ENCODE results near the genes L2HGDH and ABHD12B.

DNA sequence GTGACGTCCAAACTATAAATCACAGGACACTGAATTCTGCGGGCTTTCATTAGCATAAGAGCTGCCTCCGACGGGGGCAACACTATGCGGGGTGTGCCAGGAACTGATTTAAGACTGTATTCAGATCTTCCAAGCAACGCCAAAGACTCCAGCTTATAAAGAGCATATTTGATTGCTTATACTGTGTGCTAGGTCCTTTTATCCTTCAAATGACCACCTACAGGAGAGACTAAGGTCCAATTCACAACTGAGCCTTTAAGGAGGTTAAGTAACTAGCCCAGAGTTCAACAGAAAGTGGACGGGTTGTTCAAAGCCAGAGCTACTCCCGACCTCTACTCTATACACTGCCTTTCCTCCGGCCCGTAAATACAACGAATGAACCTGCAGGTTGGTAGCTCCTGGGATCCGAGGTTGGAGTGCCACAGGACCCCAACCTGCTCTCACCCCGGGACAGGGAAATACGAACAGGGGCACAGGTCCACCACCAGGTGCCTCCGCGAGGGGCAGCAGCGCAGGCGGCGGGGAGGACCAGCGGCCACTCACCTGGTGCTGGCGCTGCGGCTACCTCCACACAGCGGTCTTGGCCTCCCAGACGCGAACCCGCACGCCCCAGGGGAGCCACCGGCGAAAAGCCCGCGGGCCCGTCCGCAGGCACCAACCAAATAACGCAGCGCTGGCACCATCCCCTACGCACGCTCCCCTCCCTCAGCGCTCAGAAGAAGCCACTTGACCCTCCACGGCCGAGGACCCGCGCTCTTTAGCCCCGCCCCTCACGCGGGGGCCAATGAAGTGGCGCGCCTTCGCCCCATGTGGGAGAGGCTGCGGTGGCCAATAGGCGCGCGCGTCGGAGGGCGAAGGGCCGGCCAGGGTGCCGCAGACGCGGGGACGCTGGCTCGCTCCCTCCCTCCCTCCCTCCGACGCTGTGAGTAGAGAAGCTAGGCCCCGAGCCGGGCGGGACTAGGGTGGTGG lies at the start of gene L2HGDH:
TSS of gene L2HGDH (minus strand) at position 762 of the 969 bp plus-strand sequence.
- PRO-cap, 2 experiments = peak in 2 of 2 experiments; most common plus-strand start position 854 of the sequence (in 1); most common minus-strand start position 759 of the sequence (in 2)

GRCh38 chr14:50313017-50313469 lies 919 bp downstream of the DMAC2L start:
- PRO-cap, 2 experiments = no peak in any of the 2 experiments

DNA sequence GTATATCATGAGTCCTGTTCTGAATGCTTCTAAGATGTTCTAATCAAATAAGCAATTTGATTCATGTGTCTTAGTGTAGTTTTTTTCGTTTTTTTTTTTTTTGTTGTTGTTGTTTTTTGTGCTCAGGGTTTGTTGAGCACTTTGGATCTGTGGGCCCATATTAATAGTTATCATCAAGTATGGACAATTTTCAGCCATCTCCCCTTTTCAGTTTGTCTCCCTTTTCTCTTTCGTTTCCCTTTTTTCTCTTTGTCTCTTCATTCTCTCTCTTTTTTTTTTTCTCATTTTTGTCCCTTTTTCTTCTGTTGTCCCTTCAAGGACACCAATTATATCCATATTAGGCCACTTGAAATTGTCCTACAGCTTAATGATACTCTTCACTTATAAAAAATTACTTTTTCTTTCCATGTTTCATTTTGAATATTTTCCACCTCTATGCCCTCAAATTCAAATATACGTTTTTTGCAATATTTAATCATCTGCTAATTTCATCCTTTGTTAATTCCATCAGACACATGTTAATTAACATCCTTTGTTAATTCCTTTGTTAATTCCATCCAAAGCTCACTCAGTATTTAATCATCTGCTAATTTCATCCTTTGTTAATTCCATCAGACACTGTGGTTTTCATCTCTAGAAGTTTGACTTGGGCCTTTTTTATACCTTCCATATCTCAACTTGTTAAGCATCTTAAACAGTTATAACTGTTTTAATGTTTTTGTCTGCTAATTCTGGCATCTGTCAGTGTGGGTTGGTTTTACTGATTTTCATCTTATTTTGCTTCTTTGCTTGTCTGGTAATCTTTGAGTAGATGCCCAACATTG lies 53.2 kb downstream of the MAP4K5 start:
- PRO-cap, 2 experiments = no peak in any of the 2 experiments

- PRO-cap, 2 experiments = no peak in any of the 2 experiments
These were observed 23.3 kb downstream of the SAV1 start for GRCh38 chr14:50644684-50645263.

- PRO-cap, 2 experiments = peak in 1 of 2 experiments; most common plus-strand start chr14:50667872 (in 1); most common minus-strand start chr14:50667876 (in 1)
These were observed 459 bp downstream of the SAV1 start for GRCh38 chr14:50667804-50667890.

DNA sequence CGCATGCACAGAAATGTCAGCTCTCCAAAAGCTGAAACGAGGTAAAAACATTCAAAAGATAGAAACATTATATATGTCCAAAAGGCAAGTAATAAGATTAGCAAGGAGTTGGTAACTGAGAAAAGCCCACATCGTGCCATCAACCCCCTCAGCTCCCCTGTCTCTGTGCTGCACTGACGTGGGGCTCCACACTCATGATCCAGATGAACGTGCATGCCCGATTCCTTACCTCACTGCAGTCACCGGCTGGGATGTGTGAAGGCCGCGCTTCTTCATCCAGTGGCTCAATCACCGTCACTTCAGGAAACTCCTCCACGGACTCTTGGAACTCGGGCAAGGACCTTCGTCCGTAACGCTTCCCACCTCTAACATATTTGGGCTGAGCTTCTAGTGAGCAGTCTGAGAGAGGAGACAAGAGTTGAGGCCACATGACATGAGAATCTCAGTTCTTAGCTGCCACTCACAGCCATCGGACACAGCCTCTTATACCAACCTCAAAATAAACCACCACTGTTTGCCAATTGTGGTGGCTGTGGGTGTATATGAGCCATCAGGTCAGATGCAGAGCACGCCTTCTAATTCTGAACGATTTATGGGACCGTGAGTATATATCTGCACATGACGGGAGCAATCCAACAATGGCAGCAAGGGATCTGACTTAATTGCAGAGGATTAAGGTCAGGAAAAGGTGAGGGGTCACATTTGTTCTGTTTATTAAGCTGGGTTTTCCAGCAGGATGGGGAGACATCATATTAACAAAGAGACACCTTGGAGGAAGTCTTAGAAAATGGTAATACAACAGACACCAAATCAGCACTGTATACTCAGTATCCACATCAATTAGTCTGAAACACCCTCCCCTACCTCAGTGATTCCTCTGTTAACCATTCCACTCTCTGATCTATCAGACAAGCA lies 38.2 kb downstream of the NIN start:
- PRO-cap, 2 experiments = no peak in any of the 2 experiments

GRCh38 chr14:50823503-50824439 lies 7.2 kb downstream of the NIN start:
- PRO-cap, 2 experiments = no peak in any of the 2 experiments

DNA sequence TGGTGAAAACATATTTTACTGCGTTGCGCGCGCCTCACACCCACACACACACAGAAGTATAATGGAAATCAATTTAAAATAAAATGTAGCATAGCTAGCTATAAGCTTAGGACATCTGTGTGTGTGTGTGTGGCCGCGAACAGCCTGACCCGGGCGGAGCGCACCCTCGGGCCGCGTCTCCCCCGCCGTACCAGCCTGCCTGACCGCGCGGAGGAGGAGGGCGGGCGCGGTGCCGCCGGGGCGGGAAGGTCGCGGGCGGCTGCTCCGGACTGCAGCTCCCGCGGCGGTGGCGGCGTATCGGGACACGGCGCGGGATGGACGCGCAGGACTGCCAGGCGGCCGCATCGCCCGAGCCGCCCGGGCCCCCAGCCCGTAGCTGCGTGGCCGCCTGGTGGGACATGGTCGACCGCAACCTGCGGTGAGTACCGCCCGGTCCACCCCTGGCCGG lies at the start of gene ABHD12B:
TSS of gene ABHD12B (plus strand) at position 193 of the 448 bp plus-strand sequence.
- PRO-cap, 2 experiments = no peak in any of the 2 experiments

GRCh38 chr14:50914491-50914850 lies 29.8 kb downstream of the PYGL start:
- PRO-cap, 2 experiments = no peak in any of the 2 experiments

GRCh38 chr14:50967717-50968030 lies 23.4 kb upstream of the PYGL start:
- PRO-cap, 2 experiments = no peak in any of the 2 experiments

DNA sequence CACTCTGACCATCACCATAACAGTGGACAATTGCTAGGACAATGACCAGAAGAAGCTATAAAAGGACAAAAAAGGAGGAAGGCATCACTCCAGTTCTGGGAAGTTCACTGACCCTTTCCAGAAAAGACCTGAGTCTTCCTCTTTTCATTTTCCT lies 23.6 kb upstream of the PYGL start:
- PRO-cap, 2 experiments = no peak in any of the 2 experiments

GRCh38 chr14:51006688-51007065 lies 62.4 kb upstream of the PYGL start:
- PRO-cap, 2 experiments = no peak in any of the 2 experiments

- PRO-cap, 2 experiments = no peak in any of the 2 experiments
These were observed 202.8 kb upstream of the FRMD6 start for GRCh38 chr14:51448832-51449481.

- PRO-cap, 2 experiments = no peak in any of the 2 experiments
These were observed 143.7 kb upstream of the FRMD6 start for GRCh38 chr14:51507864-51508598.

GRCh38 chr14:51607686-51608416 lies 43.9 kb upstream of the FRMD6 start:
- PRO-cap, 2 experiments = no peak in any of the 2 experiments

DNA sequence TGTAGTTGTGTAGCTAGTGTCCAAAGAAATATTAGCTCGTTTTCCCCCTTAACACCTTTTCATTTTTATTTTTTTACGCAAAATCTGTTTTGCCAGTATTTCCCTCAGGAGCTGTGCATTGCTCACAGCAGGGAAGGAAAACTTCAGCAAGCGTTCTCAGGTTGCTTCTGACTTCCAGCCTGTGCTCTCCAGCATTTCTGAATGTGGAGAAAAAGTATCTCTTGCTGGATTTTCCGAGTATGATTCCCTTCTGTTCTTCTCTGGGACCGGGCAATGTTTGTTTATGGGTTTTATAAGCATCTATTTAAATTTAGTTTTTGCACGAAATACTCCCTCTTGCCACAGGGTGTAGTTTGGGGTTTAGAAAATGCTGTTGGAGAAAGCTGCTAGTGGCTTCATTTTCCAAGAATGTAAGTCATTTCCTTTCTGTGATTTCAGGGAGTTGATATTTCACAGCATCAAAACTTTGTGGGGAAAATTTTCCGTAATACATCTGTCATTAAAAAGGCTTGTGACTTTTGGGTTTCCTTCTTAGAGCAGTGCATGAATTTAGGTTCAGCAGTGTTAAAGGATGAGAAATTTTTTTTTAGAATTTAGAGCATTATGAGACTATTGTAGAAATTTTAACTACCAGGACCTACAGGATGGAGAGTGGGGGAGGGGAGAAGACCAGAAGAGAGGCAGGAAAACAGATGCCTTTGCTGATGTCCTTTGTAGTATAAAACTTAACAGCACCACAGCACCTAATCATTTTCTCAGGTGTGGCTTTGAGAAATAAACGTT lies 1.4 kb downstream of the FRMD6 start:
- PRO-cap, 2 experiments = no peak in any of the 2 experiments

- PRO-cap, 2 experiments = no peak in any of the 2 experiments
These were observed 58.8 kb upstream of the RTRAF start for GRCh38 chr14:51930511-51930909.

- PRO-cap, 2 experiments = no peak in any of the 2 experiments
These were observed 16.4 kb downstream of the NID2 start for GRCh38 chr14:52052478-52052928.

DNA sequence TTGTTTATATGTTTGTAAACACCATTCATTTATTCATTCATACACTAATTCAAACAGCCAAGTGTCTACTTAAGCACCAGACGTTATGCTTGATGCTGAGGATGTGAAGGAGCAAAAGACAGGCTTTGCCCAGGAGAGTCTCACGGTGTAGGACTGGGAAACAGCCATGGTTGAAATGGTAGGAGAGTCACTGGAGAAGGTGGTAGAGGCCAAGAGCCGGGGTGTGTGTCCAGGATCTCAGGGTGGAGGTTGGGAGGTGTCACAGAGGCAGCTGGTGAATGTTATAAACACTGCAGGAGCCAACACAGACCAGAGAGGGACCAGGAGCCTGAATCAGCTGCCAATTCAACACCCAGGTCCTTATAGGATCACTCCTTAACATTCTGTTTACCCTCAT lies 7.5 kb downstream of the NID2 start:
- PRO-cap, 2 experiments = no peak in any of the 2 experiments

DNA sequence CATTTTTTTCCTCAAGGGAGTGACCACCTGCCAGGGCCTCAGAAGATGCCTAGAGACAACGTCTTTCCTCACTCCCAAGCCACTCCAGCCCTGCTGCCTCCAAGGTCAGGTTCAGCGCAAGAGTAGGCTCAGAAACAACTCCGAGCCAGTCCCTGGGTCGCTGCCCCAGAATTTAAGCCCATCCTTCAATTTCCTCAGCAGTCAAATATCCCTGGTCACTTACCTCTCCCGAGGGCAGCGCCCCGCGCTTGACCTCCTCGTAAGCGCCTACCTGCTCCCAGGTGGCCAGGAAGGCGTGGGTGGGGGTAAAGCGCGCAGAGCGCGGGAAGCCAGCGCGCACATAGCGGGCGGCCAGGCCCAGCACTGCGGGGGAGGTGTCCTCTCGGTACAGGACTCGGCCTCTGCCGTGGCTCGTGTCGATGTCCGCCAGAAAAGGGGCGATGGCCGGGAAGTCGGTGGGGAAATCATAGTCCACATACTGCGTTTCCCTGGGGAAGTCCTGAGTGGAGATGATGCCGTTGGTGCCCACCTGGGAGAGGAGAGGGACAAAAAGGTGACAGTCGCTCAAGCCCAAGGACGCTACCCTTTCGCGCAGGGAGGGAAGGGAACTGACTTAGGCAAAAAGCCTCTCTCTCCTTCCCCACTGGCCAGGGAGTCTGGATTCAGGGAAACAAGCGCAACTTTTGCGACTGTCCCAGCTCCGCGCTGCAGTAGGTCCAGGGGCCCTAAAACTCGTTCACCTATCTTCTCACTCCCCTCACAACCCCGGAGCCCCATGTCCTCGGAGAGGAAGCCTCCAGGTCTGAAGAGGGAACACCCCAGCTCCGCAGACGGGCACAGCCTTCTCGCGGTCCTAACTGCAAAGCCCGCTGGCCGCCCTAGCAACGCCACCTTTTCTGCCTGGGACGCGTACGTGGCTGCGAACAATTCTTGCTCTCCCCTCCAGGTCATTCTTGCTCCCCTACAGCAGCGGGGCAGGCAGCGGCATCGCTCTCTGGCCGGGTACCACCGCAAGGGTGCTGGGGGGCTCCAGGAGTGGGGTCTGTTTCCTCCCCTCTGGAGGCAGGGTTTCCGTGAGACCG lies 883 bp downstream of the NID2 start:
- PRO-cap, 2 experiments = no peak in any of the 2 experiments

Measured in Colon Carcinoma Metastatic in the Brain (tissue), 2 donors.